Heart left ventricle (tissue), 7 donors: ENCODE results near the genes CD1C, OR6K2, MNDA, PYHIN1, FCER1A, DUSP23 and PIGM.

GRCh38 chr1:157139253-157139674, 1.1 kb upstream of the ETV3 start:
- PRO-cap, 6 experiments, result no peak in any of the 6 experiments
- RAMPAGE, long total RNA, 2 experiments, result no peak in any of the 2 experiments
- RRBS, result no CpG with 5 or more reads among the region's 3 CpGs

- PRO-cap, 6 experiments, result no peak in any of the 6 experiments
- RAMPAGE, long total RNA, 2 experiments, result no peak in any of the 2 experiments
- RRBS, result no CpG with 5 or more reads among the region's 2 CpGs
Measured at GRCh38 chr1:157540295-157540755, 12.0 kb downstream of the FCRL5 start.

GRCh38 chr1:158002478-158003600, 9.4 kb downstream of the KIRREL1 start:
- PRO-cap, 6 experiments, result no peak in any of the 6 experiments
- RAMPAGE, long total RNA, 2 experiments, result no peak in any of the 2 experiments
- RRBS, result no CpG with 5 or more reads among the region's 15 CpGs

GRCh38 chr1:158013625-158014326, 20.3 kb downstream of the KIRREL1 start:
- PRO-cap, 6 experiments, result no peak in any of the 6 experiments
- RAMPAGE, long total RNA, 2 experiments, result no peak in any of the 2 experiments
- RRBS, result no CpG with 5 or more reads among the region's 7 CpGs

DNA sequence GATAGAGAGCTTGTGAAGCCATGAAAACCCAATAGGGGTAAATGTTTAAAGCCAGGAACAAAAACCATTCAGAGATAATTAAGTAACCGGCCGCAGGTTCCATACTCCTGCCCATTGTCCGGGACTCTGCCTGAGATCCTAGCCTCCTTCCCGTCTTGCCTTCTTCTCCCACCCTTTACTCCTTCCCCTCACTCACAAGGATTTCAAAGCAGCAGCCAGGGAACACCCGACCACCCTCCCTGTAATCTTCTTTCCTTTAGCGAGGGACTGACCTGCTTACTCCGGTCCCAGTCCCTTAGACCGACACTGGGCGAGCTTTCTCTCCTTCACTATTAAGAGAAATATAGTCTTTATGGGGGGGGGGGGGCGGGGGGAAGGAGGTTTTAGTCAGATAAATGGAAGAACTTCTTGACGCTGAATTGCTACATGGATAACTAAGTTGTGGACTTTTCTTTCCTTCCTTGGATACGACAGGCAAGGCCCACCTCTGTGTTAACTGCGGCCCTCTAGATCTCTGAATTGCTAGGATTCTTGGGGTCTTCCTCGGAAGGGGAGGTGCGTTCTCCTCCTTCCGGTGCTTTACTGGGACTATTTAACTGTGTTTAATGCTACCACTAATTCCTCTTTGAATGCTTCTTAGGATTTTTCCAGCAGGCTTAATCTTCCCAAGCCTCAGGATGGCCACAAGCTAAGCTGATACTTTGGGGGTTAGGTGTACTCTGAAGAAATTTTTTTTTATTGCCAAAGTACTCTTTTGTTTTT, 21.1 kb downstream of the KIRREL1 start:
- PRO-cap, 6 experiments, result no peak in any of the 6 experiments
- RAMPAGE, long total RNA, 2 experiments, result no peak in any of the 2 experiments
- RRBS, result 64% methylated on average over 2 of the region's 16 CpGs

DNA sequence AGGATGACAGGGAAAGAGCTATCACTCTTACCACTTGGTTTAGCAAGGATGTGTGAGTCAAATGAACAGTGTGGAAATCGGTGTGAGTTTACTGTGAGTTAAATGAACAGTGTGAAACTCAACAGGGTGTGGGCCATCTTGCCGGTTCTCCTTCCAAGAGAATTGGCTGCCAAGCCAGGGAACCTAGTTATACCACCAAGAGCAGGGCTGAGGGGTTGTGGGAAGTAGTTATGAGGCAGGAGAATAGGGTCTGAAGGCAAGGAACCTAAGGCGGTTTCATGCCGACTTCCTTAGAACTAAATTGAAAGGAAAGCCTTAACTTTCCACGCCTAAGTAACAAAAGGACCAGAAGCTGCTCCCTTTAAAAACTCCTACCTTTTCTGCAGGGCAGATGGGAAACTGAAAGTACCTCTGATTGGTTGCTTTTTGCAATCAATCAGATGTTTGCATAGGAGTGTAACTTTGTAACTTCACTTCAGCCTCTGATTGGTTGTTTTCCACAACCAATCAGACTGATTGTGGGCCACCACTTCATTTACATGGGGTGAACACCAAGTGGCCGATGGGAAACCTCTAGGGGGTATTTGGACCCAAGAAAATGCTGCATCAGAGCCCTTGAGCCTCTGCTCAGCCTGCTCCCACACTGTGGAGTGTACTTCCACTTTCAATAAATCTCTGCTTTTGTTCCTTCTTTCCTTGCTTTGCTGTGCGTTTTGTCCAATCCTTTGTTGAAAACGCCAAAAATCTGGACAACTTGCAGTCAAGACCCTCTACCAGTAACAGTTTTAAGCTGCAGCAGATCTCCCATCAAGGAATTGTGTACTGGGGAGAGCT, 19.7 kb upstream of the SMIM42 start:
- PRO-cap, 6 experiments, result peak in 6 of 6 experiments; most common plus-strand start position 534 of the sequence (in 1); most common minus-strand start position 303 of the sequence (in 3)
- RAMPAGE, long total RNA, 2 experiments, result no peak in any of the 2 experiments
- RRBS, result no CpG with 5 or more reads among the region's 8 CpGs

GRCh38 chr1:158289571-158290266, at the start of gene CD1C:
TSS of gene CD1C (plus strand) at chr1:158289923.
- PRO-cap, 6 experiments, result no peak in any of the 6 experiments
- RAMPAGE, long total RNA, 2 experiments, result no peak in any of the 2 experiments
- RRBS, result no CpG with 5 or more reads among the region's 4 CpGs

DNA sequence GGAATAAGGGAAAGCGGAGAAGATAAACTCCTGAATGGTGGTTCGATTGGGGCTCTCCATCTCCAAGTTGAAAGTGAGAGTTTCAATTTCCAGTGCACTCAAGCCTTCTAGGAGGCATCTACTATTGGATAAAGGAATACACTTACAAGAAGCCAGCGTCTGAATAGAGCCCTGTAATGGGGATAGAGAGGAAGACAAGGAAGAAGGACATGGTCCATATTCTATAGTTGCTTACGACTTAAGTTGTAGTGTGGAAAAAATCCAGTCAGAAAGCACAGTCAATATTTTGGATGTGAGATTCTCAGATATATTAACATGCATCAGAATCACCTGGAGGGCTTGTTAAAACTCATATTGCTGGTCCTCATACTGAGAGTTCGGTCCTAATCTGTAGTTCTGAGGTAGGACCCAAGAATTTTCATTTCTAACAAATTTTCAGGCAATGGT, at the start of gene OR6K2:
TSS of gene OR6K2 (minus strand) at position 60 of the 447 bp plus-strand sequence.
- PRO-cap, 6 experiments, result no peak in any of the 6 experiments
- RAMPAGE, long total RNA, 2 experiments, result no peak in any of the 2 experiments
- RRBS, result no CpG with 5 or more reads among the region's 5 CpGs

DNA sequence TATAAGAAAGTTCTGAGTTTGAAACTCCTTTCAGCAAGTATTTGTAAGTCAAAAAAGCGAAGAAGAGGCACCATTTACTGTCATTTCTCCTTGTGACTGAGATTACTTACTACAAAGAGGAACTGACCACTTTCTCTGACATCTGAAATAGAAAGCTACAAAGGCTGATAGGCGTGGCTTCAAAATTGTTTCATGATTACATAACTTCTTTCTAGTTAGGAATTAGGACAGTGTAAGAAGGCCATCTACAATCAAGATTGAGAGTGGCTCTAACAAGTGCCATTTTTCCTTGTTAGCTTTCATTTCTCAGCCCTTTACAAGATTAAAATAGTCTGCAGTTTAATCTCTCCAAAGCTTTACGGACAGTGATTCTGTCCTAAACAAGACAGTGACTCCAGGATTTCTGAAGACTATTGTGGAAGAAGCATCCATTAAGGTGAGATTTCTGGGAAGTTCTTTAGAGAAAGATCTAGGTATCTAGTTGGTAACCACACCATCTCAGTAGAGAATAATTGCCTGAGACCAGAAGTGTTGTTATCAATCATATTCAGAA, at the start of gene MNDA:
TSS of gene MNDA (plus strand) at position 230 of the 553 bp plus-strand sequence.
- PRO-cap, 6 experiments, result peak in 2 of 6 experiments; most common plus-strand start position 221 of the sequence (in 1); most common minus-strand start position 98 of the sequence (in 1)
- RAMPAGE, long total RNA, 2 experiments, result start-site peak on the plus strand in 1 of 2 experiments, centred at position 233 of the sequence, 13 reads per replicate
- RRBS, result no CpG with 5 or more reads among the region's 3 CpGs

- PRO-cap, 6 experiments, result peak in 1 of 6 experiments; most common plus-strand start chr1:158931547 (in 1)
- RAMPAGE, long total RNA, 2 experiments, result no peak in any of the 2 experiments
- RRBS, result no CpG with 5 or more reads among the region's 3 CpGs
Measured at GRCh38 chr1:158931085-158931661, at the start of gene PYHIN1. TSS of gene PYHIN1 (plus strand) at chr1:158931552.

DNA sequence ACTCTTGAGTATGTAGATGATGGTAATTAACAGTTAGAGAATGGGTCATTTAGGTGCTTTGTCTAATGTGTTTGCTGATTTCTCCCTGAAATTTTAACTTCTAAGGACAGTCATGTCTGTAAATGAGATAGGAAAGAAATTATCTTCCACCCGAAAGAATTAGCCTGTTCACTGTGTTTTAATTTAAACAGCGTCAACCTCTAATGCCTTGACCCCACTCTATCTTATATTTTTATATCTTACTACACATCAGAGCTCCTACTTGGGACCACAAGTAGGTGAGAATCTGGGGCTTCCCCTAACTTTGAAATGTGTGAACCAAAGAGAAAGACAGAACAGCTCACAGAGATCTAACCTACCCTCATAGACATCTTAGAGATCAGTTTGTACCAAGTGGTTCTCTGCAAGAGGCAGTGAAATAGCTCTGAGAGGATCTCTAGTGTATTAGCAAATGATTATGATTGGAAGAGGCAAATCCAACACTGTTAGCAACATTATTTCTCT, 23.9 kb downstream of the PYDC5 start:
- PRO-cap, 6 experiments, result no peak in any of the 6 experiments
- RAMPAGE, long total RNA, 2 experiments, result no peak in any of the 2 experiments
- RRBS, result no CpG with 5 or more reads among the region's 2 CpGs

GRCh38 chr1:159018138-159018766, 8.5 kb downstream of the IFI16 start:
- PRO-cap, 6 experiments, result no peak in any of the 6 experiments
- RAMPAGE, long total RNA, 2 experiments, result start-site peak on the plus strand in 1 of 2 experiments, at chr1:159017986-159018648 at its widest, 46 reads per replicate
- RRBS, result no CpG with 5 or more reads among the region's 4 CpGs

GRCh38 chr1:159055853-159056410, 20.6 kb downstream of the AIM2 start:
- PRO-cap, 6 experiments, result no peak in any of the 6 experiments
- RAMPAGE, long total RNA, 2 experiments, result no peak in any of the 2 experiments
- RRBS, result no CpG with 5 or more reads among the region's 7 CpGs

GRCh38 chr1:159196684-159197781, 7.6 kb upstream of the ACKR1 start:
- PRO-cap, 6 experiments, result no peak in any of the 6 experiments
- RAMPAGE, long total RNA, 2 experiments, result no peak in any of the 2 experiments
- RRBS, result no CpG with 5 or more reads among the region's 11 CpGs

GRCh38 chr1:159302084-159302466, at the start of gene FCER1A:
TSS of gene FCER1A (plus strand) at chr1:159302336.
- PRO-cap, 6 experiments, result no peak in any of the 6 experiments
- RAMPAGE, long total RNA, 2 experiments, result no peak in any of the 2 experiments
- RRBS, result no CpG with 5 or more reads among the region's 1 CpG

- PRO-cap, 6 experiments, result no peak in any of the 6 experiments
- RAMPAGE, long total RNA, 2 experiments, result no peak in any of the 2 experiments
- RRBS, result no CpG with 5 or more reads among the region's 2 CpGs
Measured at GRCh38 chr1:159556510-159556729, 20.6 kb upstream of the OR10J5 start.

DNA sequence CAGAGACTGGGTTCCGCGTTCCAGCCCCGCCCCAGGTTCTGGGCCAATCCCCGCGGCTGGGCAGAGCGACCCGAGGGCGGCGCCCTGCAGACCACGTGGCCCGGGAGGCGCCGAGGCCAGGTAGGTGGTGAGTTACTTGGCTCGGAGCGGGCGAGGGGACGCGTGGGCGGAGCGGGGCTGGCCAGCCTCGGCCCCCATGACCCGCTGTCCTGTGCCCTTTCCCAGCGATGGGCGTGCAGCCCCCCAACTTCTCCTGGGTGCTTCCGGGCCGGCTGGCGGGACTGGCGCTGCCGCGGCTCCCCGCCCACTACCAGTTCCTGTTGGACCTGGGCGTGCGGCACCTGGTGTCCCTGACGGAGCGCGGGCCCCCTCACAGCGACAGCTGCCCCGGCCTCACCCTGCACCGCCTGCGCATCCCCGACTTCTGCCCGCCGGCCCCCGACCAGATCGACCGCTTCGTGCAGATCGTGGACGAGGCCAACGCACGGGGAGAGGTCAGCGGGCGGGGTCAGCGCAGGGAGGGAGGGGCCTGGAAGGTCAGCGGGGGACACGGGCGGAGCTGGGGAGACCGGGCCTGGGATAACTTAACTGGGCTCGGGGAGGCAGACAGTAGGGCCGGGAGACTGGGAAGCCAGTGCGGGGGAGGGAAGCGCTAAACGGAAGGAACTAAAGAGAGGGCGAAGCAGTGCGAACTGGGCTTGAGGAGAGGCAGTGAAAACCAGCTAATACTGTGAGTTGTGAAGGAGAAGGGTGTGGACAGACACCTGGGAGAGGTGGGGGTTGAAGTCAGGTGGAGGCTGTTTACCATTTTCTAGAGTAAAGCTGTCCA, at the start of gene DUSP23:
TSS of gene DUSP23 (plus strand) at position 89 of the 829 bp plus-strand sequence.
- PRO-cap, 6 experiments, result peak in 6 of 6 experiments; most common plus-strand start position 96 of the sequence (in 6); most common minus-strand start position 467 of the sequence (in 4)
- RAMPAGE, long total RNA, 2 experiments, result start-site peak on the plus strand in 2 of 2 experiments, centred at positions 107 to 109 of the sequence, 147 to 355 reads per replicate
- RRBS, result 5% methylated on average over 8 of the region's 65 CpGs

- PRO-cap, 6 experiments, result no peak in any of the 6 experiments
- RAMPAGE, long total RNA, 2 experiments, result no peak in any of the 2 experiments
- RRBS, result no CpG with 5 or more reads among the region's 3 CpGs
Measured at GRCh38 chr1:159921142-159921643, 4.1 kb downstream of the TAGLN2 start.

- PRO-cap, 6 experiments, result peak in 6 of 6 experiments; most common plus-strand start chr1:160032151 (in 5); most common minus-strand start chr1:160031970 (in 6)
- RAMPAGE, long total RNA, 2 experiments, result start-site peak on the minus strand in 2 of 2 experiments, at chr1:160031930-160031993 at its widest, 28 to 49 reads per replicate
- RRBS, result 0% methylated on average over 5 of the region's 47 CpGs
Measured at GRCh38 chr1:160031698-160032518, at the start of gene PIGM. TSS of gene PIGM (minus strand) at chr1:160031990.

DNA sequence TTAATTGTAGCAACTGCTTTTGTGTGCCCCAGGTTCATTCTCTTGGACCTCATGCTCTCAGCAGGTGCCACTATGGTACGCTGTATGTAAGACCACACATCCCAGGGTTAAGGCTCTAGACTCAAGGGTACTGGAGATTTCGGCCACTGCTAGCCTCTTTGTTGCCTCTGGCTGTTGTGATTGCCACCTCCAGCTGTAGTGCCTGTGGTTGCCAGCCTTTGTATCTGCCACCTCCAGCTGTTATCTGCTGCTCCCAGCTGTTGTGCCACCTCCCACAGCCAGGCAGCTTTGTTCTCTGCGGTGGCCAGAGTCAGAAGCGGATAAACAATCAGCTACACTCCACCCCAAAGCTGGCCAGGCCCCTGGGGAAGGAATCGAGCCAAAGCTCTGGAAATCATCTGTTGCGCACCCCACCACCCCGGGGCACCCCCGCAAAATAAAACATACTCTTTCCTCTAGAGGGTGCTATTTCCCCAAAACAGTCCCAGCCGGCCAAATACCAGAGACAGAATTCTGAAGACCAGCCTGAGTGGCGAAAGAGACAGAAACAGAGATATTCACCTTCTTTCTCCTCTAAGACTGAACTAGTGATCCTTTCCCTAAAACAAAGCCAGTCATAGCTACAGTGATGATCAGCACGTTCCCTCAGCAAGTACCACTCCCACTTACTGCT, 14.8 kb upstream of the PIGM start:
- PRO-cap, 6 experiments, result no peak in any of the 6 experiments
- RAMPAGE, long total RNA, 2 experiments, result no peak in any of the 2 experiments
- RRBS, result 0% methylated on average over 3 of the region's 11 CpGs